ENCODE data around the genes GTPBP1 and CBX7.

DNA sequence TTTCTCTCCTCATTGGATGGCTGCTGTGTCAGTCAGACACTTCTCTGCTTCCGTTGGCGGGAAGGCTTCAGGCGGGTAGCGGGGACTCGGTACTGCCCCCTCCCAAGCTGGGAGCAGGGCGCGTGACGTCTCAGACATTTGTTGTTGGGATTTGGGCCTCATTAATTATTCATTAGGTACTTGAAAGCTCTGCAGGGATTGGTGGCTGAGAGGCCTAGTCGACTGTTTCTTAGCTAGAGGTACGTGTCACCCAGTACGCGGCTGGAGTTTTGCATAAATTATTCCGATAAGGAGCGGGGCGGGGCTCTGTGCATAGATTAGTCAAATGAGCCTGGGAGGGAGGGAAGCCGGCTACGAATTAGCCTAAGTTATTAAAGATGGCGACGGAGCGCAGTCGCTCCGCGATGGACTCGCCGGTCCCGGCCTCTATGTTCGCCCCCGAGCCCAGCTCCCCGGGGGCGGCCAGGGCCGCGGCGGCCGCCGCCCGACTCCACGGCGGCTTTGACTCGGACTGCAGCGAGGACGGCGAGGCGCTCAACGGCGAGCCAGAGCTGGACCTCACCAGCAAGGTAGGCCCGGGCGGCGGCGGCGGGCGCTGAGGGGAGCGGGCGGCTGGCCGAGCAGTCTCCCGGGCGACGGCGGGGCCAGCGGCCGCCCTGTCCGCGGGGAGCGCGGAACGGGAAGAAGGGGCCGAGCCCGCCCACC, at the start of gene GTPBP1:
GTPBP1 (plus strand) TSS at position 366 of the 705 bp plus-strand sequence.
- PRO-cap = bidirectional peak, plus-strand start at position 53 of the sequence, minus-strand start outside the sequence; bidirectional peak, plus-strand start at position 371 of the sequence, minus-strand start at position 106 of the sequence; bidirectional peak, plus-strand start at position 623 of the sequence, minus-strand start at position 597 of the sequence
- RRBS = under 1% methylated on average over 29 of the region's 67 CpGs

- PRO-cap = no peak
- RRBS = no CpG with 5 or more reads among the region's 18 CpGs
These were observed 23.3 kb downstream of the GTPBP1 start for GRCh38 chr22:38728733-38729851.

- PRO-cap = no peak
- RRBS = no CpG with 5 or more reads among the region's 12 CpGs
These were observed 16.3 kb downstream of the SUN2 start for GRCh38 chr22:38739465-38739985.

DNA sequence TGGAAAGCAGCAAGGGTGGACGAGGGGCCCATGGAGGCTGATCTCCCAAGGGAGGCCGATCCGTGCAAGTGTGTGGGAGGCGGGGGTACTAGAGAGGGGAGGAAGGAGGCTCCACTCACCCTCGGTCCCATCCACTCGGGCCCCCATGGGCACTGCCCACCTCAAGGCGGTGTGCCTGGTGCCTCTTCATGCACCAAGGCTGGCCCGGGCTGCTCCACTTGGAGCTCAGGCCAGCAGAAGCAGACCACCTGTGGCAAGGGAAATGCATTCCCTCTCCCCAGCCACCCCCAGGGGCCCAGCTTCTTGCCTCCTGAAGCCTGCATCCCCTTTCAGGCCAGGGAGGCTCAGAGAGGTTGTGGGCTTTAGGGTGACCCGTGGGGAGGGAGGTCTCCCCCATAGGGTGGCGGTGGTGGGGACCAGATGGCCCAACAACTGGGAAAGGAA, 8.6 kb downstream of the CBX6 start:
- PRO-cap = no peak
- RRBS = no CpG with 5 or more reads among the region's 10 CpGs

GRCh38 chr22:39078159-39078885, 1.2 kb downstream of the APOBEC3G start:
- PRO-cap = no peak
- RRBS = no CpG with 5 or more reads among the region's 20 CpGs

- PRO-cap = no peak
- RRBS = no CpG with 5 or more reads among the region's 8 CpGs
These were observed 1.7 kb downstream of the CBX7 start for GRCh38 chr22:39150690-39151203.

GRCh38 chr22:39152140-39153319, at the start of gene CBX7:
TSS of gene CBX7 (minus strand) at chr22:39152680.
- PRO-cap = bidirectional peak, plus-strand start at chr22:39152434, minus-strand start at chr22:39152429; bidirectional peak, plus-strand start at chr22:39152951, minus-strand start at chr22:39152572
- RRBS = 4% methylated on average over 56 of the region's 149 CpGs

GRCh38 chr22:39153626-39153911, 1.1 kb upstream of the CBX7 start:
- PRO-cap = no peak
- RRBS = no CpG with 5 or more reads among the region's 5 CpGs

GRCh38 chr22:39183854-39184950, 31.7 kb upstream of the CBX7 start:
- PRO-cap = no peak
- RRBS = no CpG with 5 or more reads among the region's 29 CpGs

GRCh38 chr22:39290363-39291226, 28.8 kb downstream of the RPL3 start:
- PRO-cap = no peak
- RRBS = 2% methylated on average over 9 of the region's 23 CpGs

DNA sequence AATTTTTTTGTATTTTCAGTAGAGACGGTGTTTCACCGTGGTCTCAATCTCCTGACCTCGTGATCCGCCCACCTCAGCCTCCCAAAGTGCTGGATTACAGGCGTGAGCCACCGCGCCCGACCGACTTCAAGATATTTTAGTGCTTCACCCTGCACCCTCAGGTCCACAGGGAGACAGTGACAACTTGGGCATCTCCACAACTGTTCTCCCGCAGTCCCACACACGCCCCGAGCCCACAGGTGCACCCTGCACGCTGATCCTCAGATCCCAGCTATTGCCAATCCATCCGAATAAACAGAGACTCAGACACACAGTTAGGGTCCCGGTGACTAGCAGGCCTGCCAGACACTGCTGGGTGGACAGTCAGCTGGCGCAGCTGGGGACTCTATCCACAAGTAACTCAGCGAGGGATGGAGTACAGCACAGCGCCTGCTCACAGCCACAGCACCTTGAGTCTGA, 7.9 kb downstream of the RPL3 start:
- PRO-cap = bidirectional peak, plus-strand start at position 397 of the sequence, minus-strand start at position 130 of the sequence
- RRBS = no CpG with 5 or more reads among the region's 18 CpGs

DNA sequence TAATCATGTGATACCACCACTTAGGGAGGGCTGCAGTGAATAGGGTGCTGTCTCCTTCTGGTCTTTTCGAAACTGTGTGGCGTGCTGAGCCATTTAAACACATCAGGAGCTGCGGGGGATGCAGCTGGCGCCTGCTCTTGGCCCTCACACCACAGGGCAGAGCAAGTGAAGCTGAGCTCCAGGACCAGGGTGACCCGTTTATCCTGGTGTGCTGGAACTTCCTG, 2.6 kb downstream of the SYNGR1 start:
- PRO-cap = no peak
- RRBS = no CpG with 5 or more reads among the region's 5 CpGs

DNA sequence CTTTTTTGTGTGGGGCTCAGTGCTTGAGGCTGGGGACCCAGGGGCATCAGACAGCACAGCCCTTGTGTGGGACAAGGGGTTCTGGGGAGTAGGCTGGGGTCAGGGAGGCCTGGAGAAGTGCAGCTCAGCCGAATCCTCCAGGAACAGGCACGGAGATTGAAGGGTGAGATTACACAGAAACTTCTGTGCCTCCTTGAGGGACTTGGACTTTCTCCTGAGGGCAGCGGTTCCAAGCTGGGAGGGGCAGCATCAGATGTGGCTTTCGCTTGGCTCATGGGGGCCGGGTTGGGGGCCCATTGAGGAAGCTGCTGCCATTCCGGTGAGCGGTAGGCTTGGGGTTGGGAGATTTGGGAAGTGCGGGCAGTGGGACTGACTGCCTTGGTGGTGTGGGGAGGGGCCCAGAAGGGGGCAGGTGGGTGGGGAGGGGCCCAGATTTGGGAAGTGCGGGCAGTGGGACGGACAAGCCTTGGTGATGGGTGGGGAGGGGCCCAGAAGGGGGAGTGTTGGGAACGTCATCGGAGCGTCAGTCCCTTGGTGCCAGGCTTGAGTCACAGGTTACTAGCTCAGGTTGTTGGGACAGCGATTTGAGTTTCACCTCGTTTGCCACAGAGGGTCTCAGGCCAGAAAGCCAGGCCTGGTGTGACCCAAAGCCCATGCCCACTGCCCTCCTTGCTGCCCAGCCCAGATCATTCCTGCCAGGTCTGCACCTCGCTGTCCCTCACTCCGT, 12.1 kb downstream of the MGAT3 start:
- PRO-cap = no peak
- RRBS = no CpG with 5 or more reads among the region's 17 CpGs

- PRO-cap = no peak
- RRBS = under 1% methylated on average over 7 of the region's 45 CpGs
These were observed 577 bp downstream of the MIEF1 start for GRCh38 chr22:39502457-39503276.

DNA sequence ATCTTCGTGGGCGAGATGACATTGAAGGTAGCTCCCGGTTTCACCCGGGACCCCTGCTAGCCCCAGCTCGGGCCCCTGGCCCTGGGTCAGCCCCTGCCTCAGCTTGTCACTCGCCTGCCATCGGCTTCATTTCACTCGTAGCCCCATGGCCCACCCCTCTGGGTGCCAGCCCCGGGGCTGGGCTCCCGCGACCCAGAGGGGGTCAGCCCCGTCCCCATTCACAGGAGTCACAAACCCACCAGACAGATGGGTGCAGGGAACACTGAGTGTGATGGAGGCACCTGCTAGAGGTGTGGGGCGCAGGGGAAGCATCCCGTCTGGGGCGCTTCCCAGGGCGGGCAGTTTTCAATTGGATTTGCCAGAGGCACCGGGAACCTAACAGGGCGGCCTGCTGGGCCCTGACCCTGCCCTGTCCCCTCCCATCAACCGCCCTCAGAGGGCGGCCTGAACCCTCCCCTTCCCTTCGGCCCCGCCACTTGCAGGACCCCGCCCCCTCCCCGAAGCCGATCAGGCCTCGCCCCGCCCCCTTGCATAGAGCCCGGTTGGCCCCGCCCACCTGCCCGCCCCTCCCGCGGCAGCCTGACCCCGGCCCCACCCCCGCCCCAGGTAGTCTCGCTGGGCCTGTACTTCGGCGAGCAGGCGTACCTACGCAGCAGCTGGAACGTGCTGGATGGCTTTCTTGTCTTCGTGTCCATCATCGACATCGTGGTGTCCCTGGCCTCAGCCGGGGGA, 93.7 kb downstream of the CACNA1I start:
- PRO-cap = no peak
- RRBS = 4% methylated on average over 6 of the region's 44 CpGs

- PRO-cap = no peak
- RRBS = no CpG with 5 or more reads among the region's 4 CpGs
These were observed 1.9 kb upstream of the GRAP2 start for GRCh38 chr22:39898886-39899575.

DNA sequence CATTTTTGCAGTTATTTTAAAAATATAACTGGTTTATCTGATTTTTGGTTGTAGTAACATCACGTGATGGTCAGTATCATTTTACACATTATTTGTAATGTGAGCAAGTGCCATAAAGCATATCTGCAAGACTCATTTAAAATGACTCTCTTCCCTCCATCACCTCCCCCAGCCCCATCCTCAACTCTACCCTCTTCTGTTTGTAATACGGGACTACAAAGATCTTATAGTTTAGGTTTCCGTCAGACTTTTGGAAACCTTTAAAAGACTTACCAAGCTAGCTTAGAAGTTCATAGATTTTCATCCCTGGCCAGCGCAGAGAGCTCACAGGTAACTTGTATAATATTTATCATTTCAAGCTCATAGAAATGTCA, 10.3 kb downstream of the GRAP2 start:
- PRO-cap = no peak
- RRBS = no CpG with 5 or more reads among the region's 4 CpGs

DNA sequence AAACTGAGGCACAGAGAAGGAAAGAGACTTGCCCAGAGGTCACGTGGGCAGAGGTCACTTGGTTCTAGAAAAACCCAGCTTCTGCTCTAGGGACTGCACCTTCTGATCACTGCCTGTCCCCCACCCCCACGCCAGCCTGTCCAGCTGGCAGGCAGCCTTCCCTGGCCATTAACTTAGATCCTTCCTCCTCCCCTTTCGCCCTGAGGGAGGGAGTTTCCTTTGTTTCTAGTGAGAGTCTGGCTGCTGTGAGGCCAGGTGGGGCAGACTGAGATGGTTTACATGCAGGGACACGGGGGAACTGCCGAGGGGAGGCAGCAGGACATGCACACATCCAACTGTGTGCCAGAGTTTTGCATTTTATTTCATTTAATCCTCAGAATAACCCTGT, 3.2 kb downstream of the FAM83F start:
- PRO-cap = bidirectional peak, plus-strand start at position 263 of the sequence, minus-strand start at position 123 of the sequence
- RRBS = no CpG with 5 or more reads among the region's 5 CpGs

GRCh38 chr22:40120194-40121297, 57.2 kb upstream of the TNRC6B start:
- PRO-cap = no peak
- RRBS = no CpG with 5 or more reads among the region's 7 CpGs

DNA sequence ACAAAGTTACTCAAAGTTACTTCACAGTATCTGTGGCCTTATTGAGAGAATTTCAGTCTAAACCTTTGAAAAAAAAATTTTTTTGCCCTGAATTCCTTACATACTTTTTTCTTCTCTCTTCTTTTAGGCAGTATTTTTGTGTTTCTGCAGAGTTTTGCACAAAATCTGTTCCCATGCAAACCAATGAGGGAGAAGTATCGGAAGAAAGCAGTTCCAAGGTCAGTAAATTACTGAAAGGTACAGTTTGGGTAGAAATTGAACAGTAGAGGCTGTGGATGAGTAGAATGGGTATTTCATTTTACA, 52.1 kb upstream of the TNRC6B start:
- PRO-cap = no peak
- RRBS = no CpG with 5 or more reads among the region's 1 CpG